Gastrocnemius medialis (tissue), 3 donors: ENCODE measurements around the genes CCL3L3, C17orf78 and HNF1B.

DNA sequence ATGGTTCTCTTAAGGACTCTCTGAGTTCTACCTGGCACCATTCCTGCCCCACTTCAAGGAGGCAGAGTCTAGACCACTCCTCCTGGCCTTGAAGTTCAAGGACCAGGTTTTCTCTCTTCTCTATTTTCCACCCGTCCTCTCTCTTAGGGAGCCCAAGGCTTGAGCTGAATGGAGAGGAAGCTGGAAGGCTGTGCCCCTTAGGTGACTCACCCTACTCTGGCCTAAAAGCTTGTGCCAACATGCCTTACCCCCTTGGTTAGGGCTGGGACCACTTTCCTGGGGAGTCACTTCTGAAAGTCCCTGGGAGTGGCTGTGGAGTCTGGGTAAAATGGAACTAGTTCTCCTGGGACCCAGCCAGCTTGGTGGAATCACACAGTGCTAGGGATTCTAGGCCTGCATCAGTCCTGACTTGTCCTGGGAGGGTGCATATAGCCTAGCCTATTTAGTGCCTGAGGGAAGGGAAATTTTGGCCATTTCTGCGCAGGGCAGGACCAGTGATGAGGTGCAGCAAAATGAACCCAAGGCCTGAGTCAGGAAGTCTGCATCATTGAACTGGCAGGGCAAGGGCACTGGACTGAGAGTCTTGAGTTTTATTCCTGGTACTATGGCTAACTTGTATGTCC lies 10.6 kb downstream of the MMP28 start:
- PRO-cap: no peak
- RAMPAGE, long total RNA, 3 experiments: no peak in any of the 3 experiments

GRCh38 chr17:35823963-35824341 lies 14.7 kb downstream of the TAF15 start:
- PRO-cap: no peak
- RAMPAGE, long total RNA, 3 experiments: no peak in any of the 3 experiments

GRCh38 chr17:35847649-35848504 lies 20.8 kb downstream of the HEATR9 start:
- PRO-cap: no peak
- RAMPAGE, long total RNA, 3 experiments: no peak in any of the 3 experiments

DNA sequence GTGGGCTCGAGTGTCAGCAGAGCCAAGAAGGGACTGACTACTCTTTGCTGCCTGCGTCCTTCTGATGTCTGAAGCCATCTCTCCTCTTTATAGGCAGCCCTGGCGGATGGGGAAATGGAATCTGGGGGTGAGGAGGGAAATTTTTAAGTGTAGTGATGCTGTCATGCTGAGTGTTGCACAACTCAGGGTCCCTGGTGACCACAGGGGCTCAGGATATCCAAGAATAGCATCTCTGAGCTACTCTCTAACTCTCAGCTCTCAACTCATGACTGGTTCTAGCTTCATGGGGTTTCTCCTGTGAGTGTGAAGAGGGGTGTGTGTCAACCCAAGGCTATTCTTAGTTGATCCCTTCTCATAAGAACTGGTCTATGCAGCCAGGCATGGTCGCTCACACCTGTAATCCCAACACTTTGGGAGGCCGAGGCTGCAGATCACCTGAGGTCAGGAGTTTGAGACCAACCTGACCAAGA lies at the start of gene CCL3L3:
Gene CCL3L3, minus strand, starts transcription at position 63 of the 470 bp plus-strand sequence.
- PRO-cap: no peak
- RAMPAGE, long total RNA, 3 experiments: no peak in any of the 3 experiments

- PRO-cap: no peak
- RAMPAGE, long total RNA, 3 experiments: no peak in any of the 3 experiments
Observed at GRCh38 chr17:36568962-36569236, 22.8 kb upstream of the DHRS11 start.

DNA sequence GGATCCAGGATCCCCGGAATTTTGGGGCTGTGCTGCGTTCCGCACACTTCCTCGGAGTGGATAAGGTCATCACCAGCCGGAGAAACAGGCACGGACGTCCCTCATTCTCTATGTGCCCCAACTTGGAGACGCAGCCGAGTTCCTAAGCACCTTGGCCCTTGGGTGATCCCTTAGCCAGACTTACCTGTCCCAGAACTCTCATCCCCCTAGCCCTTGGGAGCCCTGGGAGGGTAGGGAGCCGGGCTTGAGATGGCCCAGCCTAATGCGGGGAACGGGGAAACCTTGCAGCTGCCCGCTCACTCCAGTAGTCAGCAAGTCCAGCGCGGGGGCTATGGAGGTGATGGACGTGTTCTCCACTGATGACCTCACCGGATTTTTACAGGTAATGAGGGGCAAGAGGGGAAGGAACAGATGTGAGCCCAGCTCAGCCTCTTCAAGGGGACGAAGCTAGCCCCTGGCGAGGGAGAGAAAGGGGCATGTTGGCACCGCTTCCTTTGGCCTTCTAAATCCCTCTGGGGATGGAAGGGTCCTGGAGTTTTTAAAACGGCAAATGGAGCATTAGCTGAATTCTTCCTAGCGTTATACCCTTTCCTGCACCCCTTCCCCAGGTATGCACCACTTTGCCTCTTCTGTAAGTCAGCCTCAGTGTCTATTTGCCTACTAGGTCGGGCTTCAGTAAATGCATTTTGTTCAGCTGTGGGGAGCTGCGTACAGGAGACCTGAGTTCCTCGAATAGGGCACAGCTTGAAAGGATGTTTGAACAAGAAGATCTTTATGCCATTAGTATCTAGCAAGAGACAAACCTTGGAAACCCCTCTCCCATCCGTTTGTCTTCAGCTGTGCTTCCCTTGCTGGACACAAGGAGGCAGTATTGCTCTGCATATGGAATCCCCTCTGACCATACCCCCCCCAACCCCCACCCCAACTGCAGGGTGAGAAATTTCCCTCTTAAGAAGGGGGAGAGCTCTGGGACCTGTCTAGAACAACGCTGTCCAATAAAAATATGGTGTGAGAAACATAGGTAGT lies 1.2 kb downstream of the MRM1 start:
- PRO-cap: no peak
- RAMPAGE, long total RNA, 3 experiments: no peak in any of the 3 experiments

DNA sequence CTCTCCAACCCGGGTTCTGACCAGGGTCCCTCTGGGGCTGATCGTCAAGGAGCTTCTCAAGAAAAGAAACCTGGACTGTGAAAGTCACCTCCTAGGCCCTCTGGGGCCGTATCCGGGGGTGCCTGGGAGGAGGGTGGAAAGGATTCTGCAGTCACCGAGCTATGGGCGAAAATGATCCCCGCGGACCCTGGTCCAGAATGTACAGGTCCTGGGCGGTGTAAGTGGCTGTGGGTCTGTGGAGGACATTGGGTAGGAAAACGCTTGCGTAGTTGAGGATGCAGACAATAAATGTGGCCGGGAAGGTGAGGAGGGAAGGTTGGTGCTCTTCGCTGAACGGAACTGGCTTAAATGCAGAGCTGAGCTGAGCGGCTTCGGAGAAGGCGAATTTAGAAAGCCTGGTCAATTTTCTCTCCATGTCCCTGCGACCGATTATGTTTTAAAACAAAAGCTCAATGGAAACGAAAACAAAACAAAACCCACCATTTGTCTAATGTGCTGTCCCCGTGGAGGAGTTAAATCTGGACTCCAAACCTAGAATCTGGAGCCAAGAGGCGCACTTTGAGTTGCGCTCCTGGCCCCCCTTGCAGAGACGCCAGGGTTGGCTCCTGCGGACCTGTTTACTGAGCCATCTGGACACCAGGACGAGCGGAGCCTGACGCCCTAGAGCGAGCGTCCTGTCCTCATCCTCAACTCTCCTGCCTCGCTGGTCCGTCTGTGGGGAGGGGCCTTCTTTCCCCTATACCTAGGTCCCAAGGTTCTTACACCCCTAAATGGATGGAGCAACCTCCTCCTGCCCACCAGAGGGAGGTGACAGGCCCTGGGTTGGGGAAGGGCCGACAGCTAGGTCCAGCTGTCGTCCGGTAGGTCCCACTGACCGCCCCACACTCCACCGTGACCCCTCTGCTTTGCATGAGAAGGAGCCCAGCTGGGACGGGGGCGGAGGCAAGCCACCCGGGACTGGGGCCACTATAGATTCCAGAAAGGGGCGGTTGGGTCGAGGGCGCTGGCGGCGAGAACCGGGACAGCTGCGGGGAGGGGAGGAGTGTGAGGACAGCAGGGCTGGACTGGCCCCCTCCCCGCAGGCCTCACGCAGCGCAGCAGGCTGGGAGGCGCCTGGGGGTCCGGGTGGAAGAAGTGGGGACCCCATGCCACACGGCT lies 3.3 kb upstream of the LHX1 start:
- PRO-cap: no peak
- RAMPAGE, long total RNA, 3 experiments: no peak in any of the 3 experiments

DNA sequence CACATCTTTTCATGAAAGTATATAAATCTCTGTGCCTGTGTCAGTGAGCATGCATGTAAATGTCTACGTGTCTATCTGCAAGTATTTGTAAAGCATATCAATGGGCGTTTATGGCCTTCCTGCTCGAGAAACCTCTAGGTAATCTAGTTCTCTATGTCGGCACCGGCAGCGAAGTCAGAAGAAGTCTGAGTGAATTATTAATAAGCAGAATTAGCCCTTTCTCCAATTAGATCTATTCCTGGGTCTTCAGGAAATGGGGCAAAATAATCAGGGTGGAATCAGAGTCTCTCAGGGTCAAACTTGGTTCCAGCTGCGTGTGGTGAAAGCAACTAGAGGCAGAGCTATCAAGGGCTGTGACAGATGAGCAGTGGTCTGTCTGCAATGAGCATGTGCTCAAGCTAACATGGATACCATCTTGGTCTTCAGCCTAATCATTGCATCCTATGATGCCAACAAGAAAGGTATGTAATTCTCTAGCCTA lies at the start of gene C17orf78:
Gene C17orf78, plus strand, starts transcription at position 296 of the 481 bp plus-strand sequence.
- PRO-cap: no peak
- RAMPAGE, long total RNA, 3 experiments: no peak in any of the 3 experiments

DNA sequence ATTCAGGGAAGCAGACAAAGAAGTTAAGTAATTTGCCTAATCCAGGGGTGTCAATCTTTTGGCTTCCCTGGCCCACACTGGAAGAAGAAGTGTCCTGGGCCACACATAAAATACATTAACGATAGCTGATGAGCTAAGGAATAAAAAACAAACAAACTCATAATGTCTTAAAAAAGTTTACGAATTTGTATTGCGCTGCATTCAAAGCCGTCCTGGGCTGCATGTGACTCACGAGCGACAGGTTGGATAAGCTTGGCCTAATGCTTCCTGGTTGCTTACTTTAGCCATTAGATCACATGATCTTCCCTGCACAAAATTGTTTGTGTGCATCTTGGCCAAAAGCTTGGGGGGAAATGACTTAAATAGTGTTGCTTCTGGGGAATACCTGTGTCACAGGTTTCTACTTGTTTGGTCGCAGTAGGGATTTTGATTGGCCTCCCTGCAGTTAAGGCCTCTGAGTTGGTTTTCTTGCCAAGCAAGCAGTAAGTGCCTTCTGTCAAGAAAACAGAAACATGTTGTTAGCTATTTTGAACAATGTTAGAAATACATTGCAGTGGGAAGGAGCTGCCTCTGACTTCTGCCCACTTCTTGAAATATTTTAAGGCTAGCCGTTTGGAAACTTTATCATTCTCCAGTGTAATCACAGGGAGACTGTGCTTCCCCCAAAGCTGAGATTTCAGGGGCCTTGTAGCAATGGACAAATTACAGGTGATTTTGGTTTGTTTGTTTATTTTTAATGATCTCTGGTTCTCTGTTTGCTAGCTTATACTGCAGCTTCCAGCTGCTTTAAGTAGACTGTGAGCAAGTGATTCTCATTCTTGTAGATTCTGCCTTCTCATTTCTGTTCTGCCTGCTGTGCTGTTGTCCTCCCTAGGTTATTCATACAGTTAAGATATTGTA lies 39.5 kb upstream of the DUSP14 start:
- PRO-cap: no peak
- RAMPAGE, long total RNA, 3 experiments: no peak in any of the 3 experiments

GRCh38 chr17:37500917-37501275 lies 11.2 kb downstream of the DUSP14 start:
- PRO-cap: no peak
- RAMPAGE, long total RNA, 3 experiments: no peak in any of the 3 experiments

DNA sequence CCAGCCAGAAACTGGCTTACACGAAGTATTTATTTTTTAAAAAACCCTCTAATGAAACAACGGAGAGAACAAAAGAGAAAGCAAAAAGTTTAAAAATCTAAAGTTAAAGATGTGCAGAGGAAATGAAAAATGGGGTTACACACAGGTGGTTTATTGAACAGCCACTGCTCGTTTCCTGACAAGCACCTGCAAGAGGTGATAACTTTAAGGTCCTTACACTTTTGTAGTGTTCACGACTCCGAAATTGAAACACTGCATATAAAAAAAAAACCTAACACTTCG lies 1.2 kb downstream of the SYNRG start:
- PRO-cap: no peak
- RAMPAGE, long total RNA, 3 experiments: no peak in any of the 3 experiments

DNA sequence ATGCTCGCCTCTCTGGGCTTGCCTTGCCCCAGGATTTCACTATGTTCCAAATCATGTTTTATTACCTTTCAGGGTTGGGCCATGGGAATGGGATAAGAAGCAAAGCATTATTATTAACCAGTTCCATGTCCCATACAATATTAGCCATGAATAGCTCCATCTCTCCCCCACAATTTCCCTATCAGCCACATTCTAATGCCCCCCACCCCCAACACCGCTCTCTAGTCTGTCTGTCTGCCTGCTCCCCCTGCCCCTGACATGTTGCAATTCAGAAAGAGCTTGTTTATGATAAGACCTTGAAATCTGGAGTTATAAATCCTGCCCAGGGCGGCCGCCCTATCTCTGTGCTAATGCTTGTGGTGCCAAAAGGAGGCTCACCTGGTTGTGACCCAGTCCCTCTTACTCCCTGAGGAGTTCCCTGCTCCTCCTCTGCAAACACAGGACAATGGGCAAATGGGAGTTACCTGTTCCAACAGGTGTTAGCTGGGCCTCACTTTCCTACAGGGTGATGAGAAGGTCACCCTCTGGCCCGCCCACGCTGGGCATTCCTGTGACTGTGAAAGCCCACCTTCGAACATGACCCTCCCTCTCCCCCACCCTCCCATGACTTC lies 28.0 kb upstream of the DDX52 start:
- PRO-cap: no peak
- RAMPAGE, long total RNA, 3 experiments: no peak in any of the 3 experiments

DNA sequence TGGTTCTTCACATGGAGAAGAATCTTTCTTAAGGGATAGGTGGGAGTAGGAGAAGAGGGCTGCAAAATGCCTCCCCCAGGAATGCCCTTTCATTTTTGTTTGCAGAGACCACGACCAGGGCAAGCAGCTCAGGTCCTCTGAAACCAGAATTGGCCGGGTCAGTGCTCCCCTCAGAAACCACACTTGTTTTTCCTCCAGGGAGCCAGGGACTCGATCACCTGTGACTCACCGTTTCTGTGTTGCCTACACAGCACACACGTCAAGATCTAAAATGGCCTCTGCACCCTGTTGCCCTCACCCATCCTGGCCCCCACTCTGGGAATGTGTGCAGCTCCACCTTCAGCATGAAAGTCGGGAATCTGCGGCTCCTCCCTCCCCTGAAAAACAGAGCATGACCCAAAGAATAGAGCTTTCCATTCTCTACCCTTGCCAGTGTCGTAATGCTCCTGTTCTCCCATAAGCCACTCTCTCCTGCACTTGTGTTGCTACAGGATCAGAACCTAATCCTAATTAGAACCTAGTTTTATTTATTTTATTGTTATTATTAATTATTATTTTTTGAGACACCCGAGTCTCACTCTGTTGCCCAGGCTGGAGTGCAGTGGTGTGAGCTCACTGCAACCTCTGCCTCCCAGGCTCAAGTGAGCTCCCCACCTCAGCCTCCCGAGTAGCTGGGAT lies 36.0 kb downstream of the HNF1B start:
- PRO-cap: no peak
- RAMPAGE, long total RNA, 3 experiments: no peak in any of the 3 experiments

- PRO-cap: no peak
- RAMPAGE, long total RNA, 3 experiments: no peak in any of the 3 experiments
Observed at GRCh38 chr17:37712798-37713879, 31.7 kb downstream of the HNF1B start.

GRCh38 chr17:37744998-37745151 lies at the start of gene HNF1B:
TSS of gene HNF1B (minus strand) at chr17:37745059.
- PRO-cap: no peak
- RAMPAGE, long total RNA, 3 experiments: no peak in any of the 3 experiments

DNA sequence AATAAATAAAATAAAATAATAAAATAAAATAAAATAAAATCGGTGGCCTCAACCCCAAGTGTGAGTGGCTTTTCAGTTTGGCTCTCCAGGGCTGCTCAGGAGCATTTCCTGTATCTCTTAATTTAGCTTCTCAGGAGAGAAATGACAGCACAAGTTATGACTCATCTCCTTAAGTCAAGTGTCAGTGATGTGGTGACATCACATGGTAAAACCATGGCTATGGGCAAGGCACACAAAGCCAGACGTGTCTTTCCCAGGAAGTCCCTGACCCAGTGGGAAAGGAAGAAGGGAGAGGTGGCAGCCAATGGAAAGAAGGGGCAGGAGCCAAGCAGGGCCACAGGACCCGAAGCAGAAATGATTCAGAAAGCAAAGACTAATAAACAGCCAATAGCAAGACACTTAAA lies 75.1 kb upstream of the TBC1D3K start:
- PRO-cap: no peak
- RAMPAGE, long total RNA, 3 experiments: no peak in any of the 3 experiments

DNA sequence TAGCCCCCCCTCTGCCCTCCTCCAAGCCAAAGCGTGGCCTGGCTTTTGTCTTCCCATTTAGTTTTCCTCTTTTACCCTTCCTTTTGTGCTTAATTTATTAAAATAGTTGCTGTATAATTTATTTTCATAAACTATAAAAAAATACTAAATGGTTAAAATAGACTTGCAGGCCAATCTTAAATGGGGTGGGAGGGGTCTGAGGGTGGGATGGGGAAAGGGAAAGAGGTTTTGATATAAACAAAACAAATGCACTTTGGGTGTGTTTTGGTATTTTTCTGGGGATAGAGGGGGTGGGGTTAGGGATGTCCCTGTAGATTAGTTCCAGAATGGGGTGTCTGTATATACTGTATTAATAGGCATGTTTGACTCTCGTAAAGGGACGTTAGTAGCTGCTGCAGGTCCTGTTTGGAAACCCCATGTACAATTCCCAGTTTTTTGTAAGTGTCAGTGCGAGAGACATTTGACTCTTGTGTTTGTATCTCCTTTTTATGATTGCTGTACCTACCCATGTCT lies 23.2 kb upstream of the ARHGAP23 start:
- PRO-cap: no peak
- RAMPAGE, long total RNA, 3 experiments: no peak in any of the 3 experiments

- PRO-cap: no peak
- RAMPAGE, long total RNA, 3 experiments: no peak in any of the 3 experiments
Observed at GRCh38 chr17:38455858-38456708, 27.8 kb downstream of the ARHGAP23 start.

GRCh38 chr17:38511164-38512123 lies 83.2 kb downstream of the ARHGAP23 start:
- PRO-cap: no peak
- RAMPAGE, long total RNA, 3 experiments: no peak in any of the 3 experiments

DNA sequence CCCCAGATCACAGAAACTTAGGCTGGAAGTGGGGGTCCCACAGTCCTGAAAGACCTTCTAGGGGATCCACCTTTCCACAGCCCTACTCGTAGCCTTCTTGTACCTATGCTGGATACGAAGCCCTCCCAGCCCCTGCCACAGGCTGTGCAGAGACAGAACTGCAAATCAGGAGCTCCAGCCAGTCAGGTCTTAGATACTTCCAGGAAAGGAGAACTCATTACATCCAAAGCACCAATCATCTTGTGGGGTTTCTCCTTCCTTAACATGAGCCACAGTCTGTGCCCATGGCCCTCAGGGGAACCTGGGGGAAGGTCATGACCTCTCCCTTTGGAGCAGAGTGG lies 14.8 kb downstream of the SRCIN1 start:
- PRO-cap: no peak
- RAMPAGE, long total RNA, 3 experiments: no peak in any of the 3 experiments